Mucosa of descending colon (tissue), 1 donor: Measurements from ENCODE around the gene ORM1.

- PRO-cap: unidirectional peak, minus-strand start at chr9:113621569
Observed at GRCh38 chr9:113621248-113621978, 157.9 kb downstream of the RGS3 start.

DNA sequence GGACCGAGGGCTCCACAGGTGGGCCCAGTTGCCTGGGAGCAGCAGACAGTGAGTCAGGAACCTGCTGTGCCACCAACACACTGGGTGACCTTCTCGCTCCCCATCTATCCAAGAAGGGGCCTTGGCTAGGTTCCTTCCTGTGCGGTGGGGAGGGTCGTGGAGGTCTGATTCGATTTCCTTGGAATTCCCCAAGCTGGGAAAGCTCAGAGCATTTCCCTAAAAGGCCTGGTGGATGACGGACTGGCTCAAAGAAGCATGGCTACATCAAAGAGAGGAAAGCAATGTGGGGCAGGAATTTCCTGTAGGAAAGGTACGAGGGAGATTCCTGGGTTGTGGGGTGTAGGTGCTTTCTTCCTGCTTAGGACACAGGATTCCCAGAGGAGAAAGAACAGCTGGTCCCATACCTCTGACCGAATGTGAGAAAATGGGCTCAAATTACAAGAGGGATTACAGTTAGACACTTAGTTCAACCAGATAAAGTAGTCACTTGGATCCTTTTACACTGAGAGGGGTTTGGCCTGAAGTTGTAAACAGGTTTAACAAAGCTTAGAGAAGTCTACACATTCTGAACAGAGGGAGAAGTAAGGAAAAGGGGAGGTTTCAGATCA is 171.0 kb downstream of the RGS3 start:
- PRO-cap: no peak

GRCh38 chr9:113966134-113966808 is 90.2 kb downstream of the ZNF618 start:
- PRO-cap: no peak

DNA sequence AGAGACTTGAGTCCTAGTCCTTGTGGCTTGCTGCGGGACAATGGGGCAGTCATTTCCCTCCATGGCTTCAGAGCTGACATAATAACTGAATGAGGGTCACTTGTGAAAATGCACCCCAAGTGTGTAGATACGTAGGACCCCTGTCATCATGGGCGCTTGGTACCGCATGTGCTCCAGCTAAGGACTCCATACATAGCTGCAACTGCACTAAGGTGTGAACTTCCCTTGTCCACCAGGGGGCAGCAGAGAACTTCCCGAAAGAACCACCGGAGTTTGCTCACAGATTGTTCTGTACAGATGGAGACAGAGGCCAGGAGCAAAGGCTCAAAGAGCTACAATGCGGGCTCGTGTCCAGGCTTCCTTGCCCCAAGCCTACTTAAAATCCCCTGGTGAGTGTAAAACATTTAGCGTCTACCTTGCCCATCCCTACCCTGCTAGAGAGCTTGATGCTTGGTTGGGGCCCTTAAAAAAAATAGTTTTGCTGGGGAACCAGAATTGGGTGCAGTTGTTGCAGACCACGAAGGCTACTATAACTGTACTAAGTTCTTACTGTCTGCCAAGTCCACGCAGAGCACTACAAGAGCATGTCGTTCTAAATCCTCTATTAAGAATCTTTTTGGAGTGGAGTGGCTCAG is 4.5 kb upstream of the AMBP start:
- PRO-cap: no peak

DNA sequence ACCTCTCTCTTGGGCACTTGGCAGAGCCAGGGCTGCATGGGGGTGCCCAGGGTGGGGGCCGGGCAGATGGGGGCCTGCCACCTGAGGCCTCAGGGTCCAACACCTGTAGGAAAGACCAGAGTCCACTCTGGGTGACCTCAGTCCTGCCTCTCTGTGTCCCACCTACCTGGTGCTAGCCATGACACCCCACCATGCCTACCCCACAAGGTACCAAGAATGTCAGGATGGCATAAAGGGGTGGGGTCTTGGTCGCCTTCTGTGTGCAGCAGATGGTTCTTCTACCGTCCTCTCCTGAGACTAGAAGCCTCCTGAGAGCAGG is 6.6 kb downstream of the KIF12 start:
- PRO-cap: no peak

DNA sequence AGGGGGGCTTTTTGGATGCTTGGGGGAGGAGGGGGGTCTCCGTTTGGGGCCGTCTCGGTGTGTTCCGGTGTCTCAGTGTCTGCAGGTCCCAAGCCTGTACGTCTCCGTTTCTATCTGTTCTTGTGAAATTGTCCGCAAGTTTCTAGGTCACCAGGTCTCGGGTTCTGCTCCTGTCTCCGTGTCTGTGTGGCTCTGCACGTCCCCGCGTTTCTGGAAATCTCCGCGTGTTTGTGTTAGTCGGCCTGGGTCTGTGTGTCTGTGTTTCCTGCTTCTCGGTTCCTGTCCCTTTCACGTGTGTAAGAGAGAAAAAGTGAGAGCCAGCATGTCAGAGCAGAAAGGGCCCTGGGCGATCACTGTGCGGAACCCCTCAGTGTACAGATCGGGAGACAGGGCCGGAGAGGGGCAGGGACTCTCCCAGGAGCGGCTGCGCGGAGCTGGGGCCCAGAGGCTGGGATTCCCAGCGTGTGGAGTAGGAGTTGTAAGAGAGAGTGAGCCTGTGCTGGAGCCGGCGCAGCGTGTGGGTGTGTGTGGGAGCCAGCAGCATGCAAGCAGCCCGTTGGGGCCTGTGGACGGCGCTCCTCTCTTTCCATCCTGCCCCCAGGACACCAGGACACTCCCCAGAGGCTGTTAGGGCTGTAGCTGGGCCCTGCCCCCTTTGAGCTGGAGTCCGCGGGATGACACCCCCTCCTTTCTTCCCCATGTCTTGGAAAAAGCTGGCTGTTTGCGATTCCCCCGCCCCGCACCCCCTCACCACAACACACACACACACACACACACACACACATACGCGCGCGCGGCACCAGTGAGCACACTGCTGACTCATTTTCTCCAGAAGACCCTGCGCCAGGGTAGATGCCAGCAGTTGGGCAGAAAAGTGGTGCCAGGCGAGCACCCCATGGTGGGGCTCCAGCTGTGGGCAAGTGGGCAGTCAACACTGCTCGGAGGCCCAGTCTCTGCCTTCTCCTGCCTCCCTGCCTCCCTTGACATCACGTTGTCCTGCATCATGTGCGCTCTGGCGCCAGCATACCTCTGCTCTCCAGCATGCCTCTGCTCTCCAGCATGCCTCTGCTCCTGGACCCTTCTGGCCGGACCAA is 1.3 kb downstream of the COL27A1 start:
- PRO-cap: no peak

- PRO-cap: no peak
Observed at GRCh38 chr9:114318997-114319590, 3.8 kb upstream of the ORM1 start.

GRCh38 chr9:114322833-114323200 is at the start of gene ORM1:
ORM1 (plus strand) TSS chr9:114323098.
- PRO-cap: no peak

- PRO-cap: no peak
Observed at GRCh38 chr9:114325453-114326353, 2.8 kb downstream of the ORM1 start.

- PRO-cap: no peak
Observed at GRCh38 chr9:114363458-114363882, 24.3 kb downstream of the AKNA start.

DNA sequence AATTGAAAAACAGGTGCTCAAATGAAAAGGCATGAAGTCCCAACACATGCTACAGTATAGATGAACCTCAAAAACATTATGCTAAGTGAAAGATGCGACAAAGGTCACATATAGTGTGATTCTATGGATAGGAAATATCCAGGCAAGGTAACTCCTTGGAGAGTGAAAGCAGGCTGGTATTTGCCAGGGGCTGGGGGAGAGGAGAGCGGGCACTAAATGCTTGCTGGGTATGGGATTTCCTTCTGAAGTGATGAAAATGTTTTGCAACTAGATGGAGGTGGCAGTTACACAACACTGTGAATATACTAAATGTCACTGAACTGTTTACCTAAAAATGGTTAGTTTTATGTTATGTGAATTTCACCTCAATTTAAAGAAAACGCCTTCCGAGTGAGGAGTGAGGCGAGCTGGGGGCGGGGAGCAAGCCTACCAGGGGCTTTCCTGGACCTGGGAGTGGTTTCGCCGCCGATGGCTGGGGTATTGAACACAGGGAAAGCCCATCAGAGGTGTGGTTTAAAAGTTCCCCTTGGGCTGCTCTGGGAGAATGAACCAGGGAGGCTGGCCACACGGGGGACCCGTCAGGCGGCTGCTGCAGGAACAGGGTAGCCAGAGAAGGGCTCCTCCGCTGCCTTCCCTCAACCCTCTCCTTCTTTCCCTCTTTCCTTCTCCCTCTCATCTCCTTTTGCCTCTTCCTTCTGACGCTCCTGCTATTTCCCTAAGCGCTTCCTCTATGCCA is 5.0 kb downstream of the AKNA start:
- PRO-cap: no peak

GRCh38 chr9:114386997-114387486 is 740 bp downstream of the AKNA start:
- PRO-cap: bidirectional peak, plus-strand start at chr9:114387028, minus-strand start at chr9:114387027; bidirectional peak, plus-strand start at chr9:114387314, minus-strand start at chr9:114387237

GRCh38 chr9:114390019-114390295 is 2.2 kb upstream of the AKNA start:
- PRO-cap: no peak

GRCh38 chr9:114909600-114910077 is 20.8 kb downstream of the TNFSF8 start:
- PRO-cap: no peak

GRCh38 chr9:115116339-115117149 is 1.4 kb downstream of the TNC start:
- PRO-cap: no peak

- PRO-cap: no peak
Observed at GRCh38 chr9:115281861-115282346, 163.9 kb upstream of the TNC start.

DNA sequence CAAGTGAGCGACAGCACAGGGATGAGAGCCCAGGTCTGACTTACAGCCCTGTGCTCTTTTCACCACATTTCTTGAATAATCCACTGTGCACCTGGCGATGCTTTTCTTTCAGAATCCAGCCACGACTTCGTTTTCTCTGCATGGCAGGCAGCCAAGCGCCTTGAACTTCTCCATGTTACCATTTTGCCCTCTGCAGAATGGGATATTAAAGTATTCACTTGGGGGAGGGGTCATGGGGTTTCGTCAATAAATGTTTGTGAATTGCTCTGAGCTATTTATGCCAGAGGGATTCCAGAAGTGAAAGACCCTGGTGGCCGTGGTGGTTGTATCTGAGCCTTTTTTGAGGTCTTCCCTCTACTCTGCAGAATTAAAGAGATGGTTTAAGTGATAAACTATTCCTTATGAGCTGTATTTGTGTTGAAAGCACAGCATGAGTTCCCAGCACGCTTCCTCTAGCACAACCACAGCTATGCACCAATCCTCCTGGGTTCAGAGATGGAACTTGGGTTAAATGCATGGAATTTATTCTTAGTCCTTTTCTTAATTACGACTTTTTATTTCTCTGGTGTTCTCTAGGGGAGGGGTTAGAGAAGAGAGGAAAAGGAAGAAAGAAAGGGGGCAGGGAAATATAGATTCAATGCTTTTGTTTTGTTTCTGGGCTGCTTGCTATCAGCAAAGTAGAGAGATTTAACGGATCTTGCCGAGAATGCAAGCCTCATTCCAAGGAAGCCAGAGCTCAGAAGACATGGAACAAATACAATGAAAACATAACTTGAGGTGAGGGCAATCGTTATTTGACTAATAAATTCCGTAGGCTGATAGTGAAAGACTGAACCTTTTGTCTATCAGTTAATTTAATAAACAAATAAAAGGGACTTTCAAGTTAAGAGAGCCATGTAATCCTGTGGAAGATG is 478.3 kb upstream of the TNC start:
- PRO-cap: unidirectional peak, plus-strand start at position 718 of the sequence

GRCh38 chr9:115615837-115616264 is 497.9 kb upstream of the TNC start:
- PRO-cap: no peak

DNA sequence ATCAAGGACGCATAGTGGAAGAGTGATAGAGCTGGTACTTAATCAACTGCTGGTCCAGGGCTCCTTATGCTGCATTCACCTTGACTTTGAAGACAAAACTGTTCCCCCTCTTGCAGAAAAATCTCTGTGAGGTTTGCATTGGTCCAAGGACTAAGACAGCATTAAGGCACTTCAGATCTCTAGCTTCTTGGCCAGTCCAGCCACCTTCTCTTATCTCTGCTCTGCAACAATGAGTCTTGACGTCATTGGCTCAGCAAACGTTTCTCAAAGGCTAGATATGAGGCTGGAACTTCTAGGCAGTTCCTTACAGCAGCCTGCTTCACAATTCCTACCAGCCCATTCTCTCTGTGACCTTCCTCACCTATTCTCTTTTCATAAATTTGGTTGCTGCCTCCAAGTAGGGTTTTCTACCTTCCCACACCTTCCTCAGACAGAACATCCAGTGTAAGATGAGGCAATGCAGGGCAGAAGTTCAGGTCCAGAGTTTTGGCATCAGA is 220.9 kb upstream of the TRIM32 start:
- PRO-cap: no peak

DNA sequence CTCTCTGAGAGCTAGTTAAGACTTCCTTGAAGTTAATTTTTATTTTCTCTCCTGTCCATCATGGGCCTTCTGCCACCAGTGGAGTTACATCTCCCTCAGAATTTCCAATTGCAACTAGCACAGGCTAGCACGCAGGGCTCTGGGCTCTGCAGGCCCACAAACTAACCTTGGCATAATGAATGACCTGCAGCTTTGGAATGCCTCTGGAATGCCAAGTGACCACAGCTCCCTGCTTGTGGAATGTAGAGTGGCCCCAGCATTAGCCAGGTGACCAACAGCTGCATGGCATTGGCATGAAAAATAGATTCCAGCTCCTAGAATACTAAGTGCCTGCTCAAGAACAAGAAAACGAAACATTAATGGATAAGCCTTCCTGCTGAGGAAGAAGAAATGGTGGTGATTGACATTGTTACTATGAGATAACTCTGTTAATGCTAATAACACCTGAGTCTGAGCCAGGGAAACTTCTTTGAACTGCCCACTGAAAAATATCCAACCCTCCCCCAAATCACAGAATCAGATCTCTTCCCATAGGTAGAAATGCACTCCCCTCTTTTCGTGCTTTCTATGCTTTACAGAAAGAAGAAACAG is 726.0 kb downstream of the BRINP1 start:
- PRO-cap: no peak